HT-29 (cell line): ENCODE measurements around a stretch of chr15.

- RAMPAGE, long total RNA, result no peak
Observed at GRCh38 chr15:77042480-77042725, 28.5 kb downstream of the TSPAN3 start.

DNA sequence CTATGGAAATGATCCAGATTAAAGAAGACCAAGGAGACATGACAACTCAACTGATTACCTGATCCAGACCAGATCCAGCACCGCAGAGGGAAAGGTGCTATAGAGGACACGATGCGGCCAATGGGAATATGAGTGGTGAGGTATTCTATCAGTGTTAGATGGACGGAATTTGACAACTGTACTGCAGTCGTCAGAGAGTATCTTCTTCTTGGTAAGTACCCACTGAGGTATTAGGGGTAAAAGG is 27.4 kb downstream of the TSPAN3 start:
- RAMPAGE, long total RNA, result no peak

DNA sequence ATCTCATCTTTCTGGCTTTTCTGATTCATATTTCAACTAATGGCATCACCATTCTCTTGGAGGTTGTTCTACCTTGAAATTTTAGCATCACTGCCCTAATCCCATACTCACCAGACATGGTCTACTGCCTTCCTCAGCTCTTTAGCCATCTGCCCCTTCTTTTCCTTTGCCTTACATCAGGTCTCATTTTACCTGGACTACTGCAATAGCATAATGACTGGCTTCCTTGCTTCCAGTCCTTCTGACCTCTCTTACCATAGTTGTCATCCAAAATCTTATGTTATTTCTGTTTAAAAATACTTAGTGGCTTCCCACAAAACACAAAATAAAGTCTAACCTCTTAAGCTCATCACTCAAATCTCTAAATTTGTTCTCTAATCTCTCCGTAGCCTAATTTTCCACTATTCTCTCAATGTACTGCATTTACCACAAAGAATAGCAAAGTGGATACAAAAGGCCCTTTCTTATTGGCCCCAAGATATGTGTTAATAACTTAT is 53.6 kb upstream of the TSPAN3 start:
- RAMPAGE, long total RNA, result no peak

GRCh38 chr15:77421405-77421654 is 642 bp downstream of the HMG20A start:
- RAMPAGE, long total RNA, result no peak

GRCh38 chr15:77486919-77487554 is 66.3 kb downstream of the HMG20A start:
- RAMPAGE, long total RNA, result no peak

DNA sequence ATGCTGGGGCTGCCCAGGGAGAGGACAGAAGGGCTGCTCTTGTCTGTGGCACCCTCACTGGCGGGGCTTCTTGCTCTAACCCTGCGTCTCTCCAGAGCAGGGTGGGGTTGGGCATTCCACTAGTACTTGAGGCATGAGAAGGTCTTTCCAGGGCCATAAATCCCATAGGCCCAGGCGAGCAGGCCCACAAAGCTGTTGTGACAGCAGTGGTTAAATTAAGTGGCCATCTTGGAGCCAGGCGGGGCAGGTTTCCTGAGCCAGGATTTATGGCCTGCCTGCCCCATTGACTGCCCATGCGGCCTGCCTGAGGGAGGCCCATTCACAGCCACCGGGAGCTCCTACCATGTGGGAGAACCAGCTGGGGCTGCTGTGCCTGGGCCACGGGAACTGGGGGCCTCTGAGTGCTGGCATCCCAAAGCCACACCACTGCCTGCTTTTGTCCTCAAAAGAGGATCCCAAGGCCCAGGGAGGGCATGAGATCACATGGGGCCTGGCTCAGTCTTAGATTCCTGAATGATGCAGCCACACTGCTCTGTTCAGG is 81.8 kb downstream of the LINGO1 start:
- RAMPAGE, long total RNA, result no peak

- RAMPAGE, long total RNA, result no peak
Observed at GRCh38 chr15:77582014-77582619, 50.6 kb downstream of the LINGO1 start.

DNA sequence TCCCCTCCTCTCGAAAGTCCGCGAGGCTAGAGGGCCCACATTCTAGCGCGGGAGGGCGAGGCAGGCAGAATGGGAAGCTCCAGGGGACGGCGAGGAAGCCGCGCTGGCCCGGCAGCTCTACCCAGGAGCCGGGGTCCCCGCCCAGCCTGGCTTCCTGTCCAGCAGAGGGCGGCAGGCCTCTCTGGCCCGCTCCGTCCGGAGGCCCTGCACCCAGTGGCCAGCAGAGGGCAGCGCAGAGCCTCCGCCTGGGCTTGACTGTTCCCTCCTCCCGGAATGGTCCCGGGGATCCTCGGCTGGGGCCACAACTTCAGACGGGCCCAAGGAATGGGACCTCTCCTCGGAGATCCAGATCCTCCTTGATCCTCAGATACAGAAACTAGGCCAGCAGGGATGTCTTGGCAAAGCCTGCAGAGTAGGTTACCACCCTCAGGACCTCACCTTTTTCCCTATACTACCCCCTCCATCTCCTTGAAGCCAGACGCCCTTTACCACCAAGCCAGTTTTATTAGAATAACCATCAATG is 798 bp upstream of the LINGO1 start:
- RAMPAGE, long total RNA, result no peak

- RAMPAGE, long total RNA, result no peak
Observed at GRCh38 chr15:77738838-77739547, 106.3 kb upstream of the LINGO1 start.

- RAMPAGE, long total RNA, result no peak
Observed at GRCh38 chr15:78000005-78000639, 77.4 kb downstream of the TBC1D2B start.

GRCh38 chr15:78006396-78007313 is 70.9 kb downstream of the TBC1D2B start:
- RAMPAGE, long total RNA, result no peak

- RAMPAGE, long total RNA, result no peak
Observed at GRCh38 chr15:78017606-78018340, 59.7 kb downstream of the TBC1D2B start.

DNA sequence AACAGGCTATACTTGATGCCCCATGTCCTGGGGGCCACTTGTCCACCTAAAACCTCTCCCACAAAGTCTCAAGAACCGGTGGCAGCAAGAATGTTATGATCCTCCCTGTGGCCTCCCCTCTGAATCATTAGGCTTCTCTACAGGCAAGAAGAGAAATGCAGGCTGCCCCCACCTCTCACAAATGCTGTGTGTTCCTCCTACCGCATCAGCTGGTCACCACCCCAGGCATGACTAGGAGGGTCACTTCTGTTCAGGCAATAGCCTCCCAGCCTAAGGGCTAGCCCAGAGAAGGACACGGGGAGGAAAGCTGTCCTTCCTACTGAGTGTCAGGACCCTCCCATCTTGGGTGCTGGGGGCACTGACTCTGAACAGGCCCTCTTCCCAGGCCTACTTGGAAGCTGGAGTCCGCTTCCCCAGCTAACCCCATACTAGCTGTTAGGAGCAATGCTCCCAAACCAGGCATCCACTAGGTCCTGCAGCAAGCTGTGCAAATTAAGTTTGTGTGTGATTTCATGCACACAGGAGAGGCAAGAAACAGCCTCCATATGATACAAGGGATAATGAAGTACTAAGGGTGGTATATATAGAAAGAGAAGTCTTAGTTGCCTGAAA is 54.1 kb downstream of the TBC1D2B start:
- RAMPAGE, long total RNA, result no peak

- RAMPAGE, long total RNA, result no peak
Observed at GRCh38 chr15:78024181-78024600, 53.3 kb downstream of the TBC1D2B start.

DNA sequence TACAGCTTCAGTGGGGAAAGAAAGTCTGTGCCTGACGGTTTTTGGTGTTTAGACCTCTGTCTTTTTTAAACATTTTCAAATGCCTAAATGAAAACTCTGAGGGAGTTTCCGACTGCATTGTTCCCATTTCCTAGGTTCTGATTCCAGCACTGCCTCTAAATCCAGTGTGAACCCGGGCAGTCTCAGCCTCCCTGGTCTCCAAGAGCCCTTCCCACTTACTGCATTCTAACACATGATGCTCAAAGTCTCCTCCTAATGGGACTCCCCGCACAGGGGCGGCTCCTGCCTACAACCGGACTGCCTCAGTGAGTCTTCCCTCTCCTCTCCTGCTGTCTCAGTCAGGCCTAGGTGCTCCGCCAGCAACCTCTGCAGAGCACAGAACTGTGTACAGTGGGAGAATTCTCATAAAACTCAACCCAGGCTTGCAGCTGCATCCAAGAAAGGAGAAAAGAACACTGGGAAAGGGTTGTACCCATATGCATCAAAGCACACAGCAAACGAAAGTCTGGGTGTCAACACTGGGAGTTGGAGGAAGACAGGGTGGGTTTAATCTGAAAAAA is 28.9 kb downstream of the TBC1D2B start:
- RAMPAGE, long total RNA, result no peak

DNA sequence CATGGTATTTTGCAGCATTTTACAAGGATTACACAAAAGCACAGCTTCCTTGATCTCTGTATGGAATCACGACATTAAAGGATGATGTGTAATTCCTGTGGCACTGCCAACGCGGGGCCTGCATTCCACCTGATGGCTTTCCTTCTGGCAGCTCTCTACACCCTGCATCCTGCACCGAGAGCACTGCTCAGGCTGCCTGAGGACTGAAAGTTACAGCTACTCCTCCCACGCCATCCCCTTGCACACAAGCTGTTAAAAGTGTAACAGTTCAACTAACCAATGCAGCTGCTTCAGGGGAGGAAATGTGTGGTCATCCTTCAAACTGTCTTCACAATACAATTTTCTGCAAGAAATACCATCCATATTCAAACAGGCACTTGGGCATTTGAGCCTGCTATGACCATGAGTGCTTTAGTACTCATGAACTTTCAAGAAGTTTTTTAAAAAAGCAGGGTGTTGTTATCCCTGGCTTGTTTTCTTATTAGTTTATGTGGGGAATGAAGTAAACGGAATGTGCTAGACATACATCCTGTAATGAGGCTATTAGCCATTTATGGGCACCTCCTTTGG is 27.4 kb downstream of the TBC1D2B start:
- RAMPAGE, long total RNA, result no peak

DNA sequence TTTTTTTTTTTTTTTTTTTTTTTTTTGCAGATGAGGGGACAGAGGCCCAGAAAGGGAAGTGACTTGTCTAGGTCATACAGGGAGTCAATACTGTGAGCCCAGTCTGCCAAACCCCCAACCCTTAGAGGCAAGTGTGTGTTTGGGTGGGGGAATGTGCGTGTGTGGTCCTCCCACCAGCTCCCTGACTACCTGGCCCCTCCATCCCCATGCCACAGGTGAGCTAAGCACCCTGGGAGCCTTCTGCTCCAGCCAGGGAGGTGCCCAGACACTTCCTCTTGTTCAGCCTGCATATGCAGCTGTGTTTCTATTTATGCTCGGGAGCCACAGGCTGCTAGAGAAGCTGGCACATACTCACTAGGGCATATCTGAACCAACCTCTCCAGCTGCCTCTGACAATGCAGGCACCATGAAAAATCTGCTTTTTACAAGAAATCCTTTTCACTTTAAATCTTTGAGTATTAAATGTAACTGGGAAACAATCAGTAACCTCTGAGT is 20.8 kb downstream of the TBC1D2B start:
- RAMPAGE, long total RNA, result no peak

- RAMPAGE, long total RNA, result no peak
Observed at GRCh38 chr15:78068407-78069354, 8.8 kb downstream of the TBC1D2B start.

DNA sequence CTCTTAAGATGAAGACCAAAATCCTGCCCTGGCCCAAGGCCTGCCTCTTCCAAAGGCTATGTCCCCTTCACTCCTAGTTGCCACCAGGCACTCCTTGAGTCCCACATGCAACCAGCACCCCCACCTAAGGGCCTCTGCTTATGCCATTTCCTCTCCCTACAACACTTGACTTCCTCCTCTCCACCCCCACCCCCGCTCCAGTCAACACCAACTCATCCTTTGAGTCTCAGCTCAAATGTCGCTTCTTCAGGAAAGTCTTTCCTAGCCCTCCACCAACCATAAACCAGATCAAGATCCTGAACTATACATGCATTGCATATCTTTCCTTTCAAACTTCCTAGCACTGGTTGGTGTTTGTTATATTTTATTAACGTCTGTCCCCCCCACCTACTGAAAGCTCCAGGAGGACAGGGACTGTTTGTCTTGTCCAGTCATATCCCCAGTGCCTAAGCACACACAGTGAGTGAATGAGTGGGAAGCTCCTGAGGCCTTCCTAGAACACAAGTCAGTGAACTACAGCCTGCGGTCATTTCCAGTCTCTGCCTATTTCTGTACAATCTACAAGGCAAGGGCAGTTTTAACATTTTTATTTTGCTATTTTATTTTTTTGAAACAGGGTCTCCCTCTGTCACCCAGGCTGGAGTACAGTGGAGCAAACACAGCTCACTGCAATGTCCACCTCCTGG is 7.3 kb downstream of the TBC1D2B start:
- RAMPAGE, long total RNA, result no peak

- RAMPAGE, long total RNA, result no peak
Observed at GRCh38 chr15:78083868-78084826, 6.6 kb upstream of the TBC1D2B start.